HL-60 (cell line): ENCODE data around the genes SOX1 and ATP11A.

- RRBS: no CpG with 5 or more reads among the region's 13 CpGs
Measured at GRCh38 chr13:111258339-111259339, 61.8 kb upstream of the TEX29 start.

DNA sequence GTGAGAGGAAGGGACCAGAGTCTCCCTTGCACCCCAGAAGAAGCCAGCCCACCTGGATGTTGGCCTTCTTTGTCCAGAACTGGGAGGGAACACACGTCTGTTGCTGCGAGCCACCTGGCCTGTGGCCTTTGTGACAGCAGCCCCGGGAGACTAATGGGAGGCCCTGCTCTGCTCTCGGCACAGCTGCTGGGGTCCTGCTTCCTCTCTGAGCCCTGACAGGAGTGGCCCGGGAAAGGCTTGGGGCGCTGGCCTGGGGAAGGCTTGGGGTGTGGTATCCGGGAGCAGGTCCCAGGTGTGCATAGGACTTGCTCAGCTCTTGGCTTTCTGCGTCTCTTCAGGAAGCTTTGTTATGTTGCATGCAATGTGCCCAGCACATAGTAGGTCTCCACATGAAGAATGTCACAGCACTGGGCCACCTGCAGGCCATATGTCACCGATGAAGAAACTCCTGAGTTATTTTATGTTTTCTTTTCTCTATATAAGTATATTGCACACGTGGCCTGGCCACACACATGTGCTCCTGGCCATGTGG is 162.9 kb downstream of the TEX29 start:
- RRBS: 76% methylated on average over 5 of the region's 10 CpGs

DNA sequence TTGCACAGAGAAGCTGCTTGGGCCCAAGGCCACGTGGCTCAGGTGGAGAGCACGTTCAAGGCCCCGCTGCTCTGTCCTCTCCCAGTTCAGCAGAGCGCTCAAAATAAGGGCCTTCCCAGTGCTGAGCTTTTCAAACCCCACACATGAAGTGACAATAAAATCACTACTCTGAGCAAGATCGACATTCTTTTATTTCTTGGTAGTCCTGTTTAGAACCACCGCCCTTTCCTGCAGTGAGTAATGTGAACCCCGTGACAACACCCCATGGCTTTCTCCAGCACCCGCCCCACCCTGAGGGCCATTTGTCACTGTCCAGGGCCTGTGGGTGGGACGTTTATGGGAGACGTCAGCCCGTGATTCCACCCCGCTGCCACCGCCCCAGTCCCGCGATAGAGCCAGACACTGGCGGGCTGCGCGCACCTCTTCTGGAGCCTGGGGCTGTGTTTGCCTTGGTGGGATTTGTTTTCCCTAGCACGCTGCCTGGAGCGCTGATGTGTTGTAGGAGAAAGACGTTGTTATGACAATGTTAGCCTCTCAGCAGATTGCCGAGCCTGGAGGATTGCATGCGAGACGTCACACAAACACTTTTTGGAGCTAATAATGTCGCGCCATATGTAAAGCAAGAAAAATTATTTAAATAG is 263.6 kb downstream of the TEX29 start:
- RRBS: no CpG with 5 or more reads among the region's 26 CpGs

DNA sequence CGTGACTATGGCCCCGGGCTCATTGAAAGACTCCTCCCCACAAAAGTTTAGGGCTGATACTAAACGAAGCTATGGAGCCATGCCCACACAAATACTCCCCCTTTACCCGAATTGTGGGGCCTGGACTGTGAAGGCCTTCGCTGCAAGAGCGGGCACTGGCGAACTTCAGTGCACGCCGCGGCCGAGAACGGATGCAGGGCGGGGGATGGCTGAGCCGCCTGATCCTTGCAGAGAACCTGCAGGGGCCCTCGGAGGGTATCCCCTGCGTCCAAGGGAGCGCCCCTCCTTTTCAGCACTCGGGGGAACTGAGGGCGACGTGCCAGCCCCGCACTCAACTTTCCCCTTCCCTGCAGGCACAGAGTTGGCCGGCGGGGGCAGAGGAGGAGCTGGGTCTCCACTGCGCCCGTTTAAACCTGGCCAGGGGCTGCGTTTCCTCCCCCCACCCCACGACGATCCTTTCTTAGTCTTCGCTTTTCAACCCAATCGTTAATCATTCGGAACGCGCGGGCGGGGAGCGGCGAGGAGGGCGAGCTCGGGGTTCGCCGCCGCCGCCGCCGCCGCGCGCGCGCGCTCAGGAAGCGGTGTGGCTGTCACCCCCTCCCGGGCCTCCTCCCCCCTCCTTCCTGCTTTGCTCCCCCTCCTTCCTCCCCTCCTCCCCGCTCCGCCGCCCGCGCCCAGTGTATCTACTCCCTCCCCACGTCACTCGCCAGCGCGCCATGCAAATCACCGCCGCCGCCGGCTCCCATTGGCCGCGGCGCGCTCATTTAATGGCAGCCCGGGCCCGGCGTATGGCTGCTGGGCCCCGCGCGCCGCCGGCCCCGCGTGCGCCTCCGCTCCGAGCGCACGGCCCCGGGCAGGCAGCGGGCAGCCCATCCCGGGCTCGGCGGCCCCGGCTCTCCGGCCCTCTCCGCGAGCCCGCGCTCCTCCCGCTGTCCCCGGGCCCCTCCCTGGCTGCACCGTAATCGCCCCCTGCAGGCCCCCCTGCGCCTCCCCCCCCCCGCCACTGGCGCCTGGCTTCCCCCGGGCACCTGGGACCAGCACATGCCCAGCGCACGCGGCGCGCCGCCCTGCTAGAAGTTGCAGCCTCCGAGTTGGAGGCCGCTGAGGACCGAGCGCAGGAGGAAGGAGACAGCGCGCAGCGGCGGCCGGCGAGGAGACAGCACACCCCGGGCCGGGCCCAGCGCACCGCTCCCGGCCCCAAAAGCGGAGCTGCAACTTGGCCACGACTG is at the start of gene SOX1:
TSS of gene SOX1 (plus strand) at position 1,037 of the 1,229 bp plus-strand sequence.
- RRBS: 40% methylated on average over 26 of the region's 127 CpGs

DNA sequence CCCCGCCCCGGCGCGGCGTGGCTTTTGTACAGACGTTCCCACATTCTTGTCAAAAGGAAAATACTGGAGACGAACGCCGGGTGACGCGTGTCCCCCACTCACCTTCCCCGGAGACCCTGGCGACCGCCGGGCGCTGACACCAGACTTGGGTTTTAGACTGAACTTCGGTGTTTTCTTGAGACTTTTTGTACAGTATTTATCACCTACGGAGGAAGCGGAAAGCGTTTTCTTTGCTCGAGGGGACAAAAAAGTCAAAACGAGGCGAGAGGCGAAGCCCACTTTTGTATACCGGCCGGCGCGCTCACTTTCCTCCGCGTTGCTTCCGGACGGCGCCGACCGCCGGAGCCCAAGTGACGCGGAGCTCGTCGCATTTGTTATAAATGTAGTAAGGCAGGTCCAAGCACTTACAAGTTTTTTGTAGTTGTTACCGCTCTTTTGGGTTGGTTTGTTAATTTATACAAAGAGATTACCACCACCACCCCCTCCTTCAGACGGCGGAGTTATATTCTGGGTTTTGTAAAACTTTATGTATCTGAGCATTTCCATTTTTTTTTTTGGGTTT is 2.0 kb downstream of the SOX1 start:
- RRBS: 61% methylated on average over 8 of the region's 43 CpGs

- RRBS: no CpG with 5 or more reads among the region's 27 CpGs
Measured at GRCh38 chr13:112212951-112214018, 146.3 kb downstream of the SOX1 start.

GRCh38 chr13:112564871-112565261 is 23.1 kb downstream of the TUBGCP3 start:
- RRBS: no CpG with 5 or more reads among the region's 2 CpGs

GRCh38 chr13:112689650-112690299 is at the start of gene ATP11A:
Gene ATP11A, plus strand, starts transcription at chr13:112690038.
- RRBS: 4% methylated on average over 50 of the region's 85 CpGs

DNA sequence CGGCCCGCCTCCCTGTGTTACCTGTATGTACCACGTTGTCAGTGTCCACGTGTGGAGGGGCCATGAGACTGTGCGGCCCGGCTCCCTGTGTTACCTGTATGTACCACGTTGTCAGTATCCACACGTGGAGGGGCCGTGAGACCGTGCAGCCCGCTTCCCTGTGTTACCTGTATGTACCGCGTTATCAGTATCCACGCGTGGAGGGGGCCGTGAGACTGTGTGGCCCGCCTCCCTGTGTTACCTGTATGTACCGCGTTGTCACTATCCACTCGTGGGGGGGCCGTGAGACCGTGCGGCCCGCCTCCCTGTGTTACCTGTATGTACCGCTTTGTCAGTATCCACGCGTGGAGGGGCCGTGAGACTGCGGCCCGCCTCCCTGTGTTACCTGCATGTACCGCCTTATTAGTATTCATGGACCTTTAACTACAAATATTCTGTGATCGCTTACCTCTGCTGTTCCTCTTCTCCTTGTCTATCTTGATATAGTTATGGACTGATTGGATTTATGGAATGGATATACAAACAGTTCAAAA is 38.6 kb downstream of the ATP11A start:
- RRBS: no CpG with 5 or more reads among the region's 32 CpGs

- RRBS: no CpG with 5 or more reads among the region's 46 CpGs
Measured at GRCh38 chr13:112728856-112729875, 39.3 kb downstream of the ATP11A start.

- RRBS: no CpG with 5 or more reads among the region's 14 CpGs
Measured at GRCh38 chr13:112743209-112744135, 53.6 kb downstream of the ATP11A start.

GRCh38 chr13:112770712-112771266 is 81.0 kb downstream of the ATP11A start:
- RRBS: no CpG with 5 or more reads among the region's 22 CpGs

DNA sequence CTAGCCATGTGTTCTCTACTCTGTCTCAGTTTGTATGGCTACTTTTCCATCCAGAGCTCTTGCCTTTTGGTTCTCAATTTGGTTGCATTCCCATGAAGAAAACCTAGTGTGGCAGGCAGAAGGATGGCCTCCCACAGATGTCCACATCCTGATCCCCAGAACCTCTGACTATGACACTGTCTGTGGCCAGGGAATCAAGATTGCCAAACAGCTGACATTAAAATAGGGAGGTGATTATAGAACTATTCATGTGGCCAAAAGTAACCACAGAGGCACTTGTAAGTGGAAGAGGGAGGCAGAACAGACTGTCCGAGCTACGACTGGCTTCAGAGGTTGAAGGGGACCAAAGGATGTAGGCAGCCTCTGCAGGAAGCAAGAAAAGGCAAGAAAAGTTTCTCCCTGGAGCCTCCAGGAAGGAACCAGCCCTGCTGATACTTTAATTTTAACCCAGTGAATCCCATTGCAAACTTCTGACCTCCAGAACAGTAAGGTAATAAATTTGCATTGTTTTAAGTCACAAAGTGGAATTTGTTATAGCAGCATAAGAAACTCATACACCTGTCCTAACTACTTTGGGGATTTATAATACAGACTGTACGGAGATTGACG is 106.4 kb downstream of the ATP11A start:
- RRBS: no CpG with 5 or more reads among the region's 4 CpGs

- RRBS: no CpG with 5 or more reads among the region's 13 CpGs
Measured at GRCh38 chr13:112812217-112812698, 122.4 kb downstream of the ATP11A start.

DNA sequence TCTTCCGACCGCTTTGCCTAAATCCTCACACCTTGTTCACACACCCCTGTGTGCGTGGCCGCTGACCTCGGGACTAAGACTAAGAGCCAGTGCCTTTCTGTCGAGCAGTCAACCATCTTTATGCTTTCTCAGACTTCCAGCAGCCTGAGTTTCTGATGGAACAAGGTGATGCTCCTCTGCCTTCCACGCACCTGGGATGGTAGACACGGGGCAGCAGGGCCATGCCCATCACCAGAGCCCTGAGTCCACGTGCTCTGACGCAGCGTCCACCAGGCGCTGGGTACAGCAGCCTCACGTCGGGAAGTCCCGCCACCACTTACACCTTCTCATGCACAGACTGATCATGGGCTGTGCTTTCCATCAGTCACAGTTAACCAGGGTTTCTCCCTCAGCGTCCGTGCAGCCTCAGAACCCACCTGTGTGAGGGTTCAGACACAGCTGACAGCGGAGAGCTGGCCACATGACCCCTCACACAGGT is 90.8 kb upstream of the MCF2L start:
- RRBS: no CpG with 5 or more reads among the region's 18 CpGs

GRCh38 chr13:112895012-112895461 is 74.0 kb upstream of the MCF2L start:
- RRBS: no CpG with 5 or more reads among the region's 19 CpGs

DNA sequence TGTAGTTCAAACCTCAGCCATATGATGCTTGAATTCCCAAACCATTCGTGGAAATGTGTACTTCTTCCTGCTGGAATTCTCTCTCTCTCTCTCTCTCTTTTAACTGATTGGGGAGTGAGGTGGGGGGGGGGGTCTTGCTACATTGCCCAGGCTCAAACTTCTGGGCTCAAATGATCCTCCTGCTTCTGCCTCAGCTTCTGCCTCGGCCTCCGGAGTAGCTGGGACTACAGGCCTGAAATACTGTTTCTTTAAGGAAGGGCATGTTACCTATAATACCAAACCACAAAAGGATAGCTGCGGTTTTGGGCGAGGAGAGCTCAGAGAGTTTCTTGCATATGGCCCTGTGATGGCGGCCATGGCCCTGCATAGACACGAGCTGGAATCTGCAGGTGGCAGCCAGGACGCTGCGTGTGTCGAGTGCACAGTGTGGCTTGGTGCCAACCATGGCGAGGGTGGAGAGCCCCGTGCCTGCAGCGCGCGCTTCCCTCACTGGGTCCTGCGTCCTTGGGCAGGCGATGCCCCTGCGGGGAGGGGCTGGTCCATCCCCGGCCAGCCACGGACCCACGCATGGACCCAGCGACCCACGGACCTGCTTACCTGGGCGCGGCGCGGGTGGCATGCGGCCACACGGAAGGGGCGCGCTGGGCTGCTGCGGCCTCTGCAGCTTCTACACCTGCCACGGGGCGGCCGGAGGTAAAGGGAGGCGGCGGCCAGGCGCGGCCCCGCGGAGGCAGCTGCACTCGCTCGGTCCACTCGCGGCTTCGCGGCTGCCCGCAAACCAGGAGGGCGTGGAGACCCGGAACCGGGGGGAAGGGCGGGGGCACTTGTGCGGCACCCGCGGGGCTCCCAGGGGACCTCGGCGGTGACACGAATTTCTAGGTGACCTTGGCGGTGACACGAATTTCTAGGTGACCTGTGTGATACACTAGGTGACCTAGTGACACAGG is 719 bp upstream of the MCF2L start:
- RRBS: 0% methylated on average over 9 of the region's 60 CpGs

- RRBS: no CpG with 5 or more reads among the region's 14 CpGs
Measured at GRCh38 chr13:112974874-112975300, 5.9 kb downstream of the MCF2L start.

- RRBS: 83% methylated on average over 4 of the region's 22 CpGs
Measured at GRCh38 chr13:112990575-112991614, 21.9 kb downstream of the MCF2L start.

DNA sequence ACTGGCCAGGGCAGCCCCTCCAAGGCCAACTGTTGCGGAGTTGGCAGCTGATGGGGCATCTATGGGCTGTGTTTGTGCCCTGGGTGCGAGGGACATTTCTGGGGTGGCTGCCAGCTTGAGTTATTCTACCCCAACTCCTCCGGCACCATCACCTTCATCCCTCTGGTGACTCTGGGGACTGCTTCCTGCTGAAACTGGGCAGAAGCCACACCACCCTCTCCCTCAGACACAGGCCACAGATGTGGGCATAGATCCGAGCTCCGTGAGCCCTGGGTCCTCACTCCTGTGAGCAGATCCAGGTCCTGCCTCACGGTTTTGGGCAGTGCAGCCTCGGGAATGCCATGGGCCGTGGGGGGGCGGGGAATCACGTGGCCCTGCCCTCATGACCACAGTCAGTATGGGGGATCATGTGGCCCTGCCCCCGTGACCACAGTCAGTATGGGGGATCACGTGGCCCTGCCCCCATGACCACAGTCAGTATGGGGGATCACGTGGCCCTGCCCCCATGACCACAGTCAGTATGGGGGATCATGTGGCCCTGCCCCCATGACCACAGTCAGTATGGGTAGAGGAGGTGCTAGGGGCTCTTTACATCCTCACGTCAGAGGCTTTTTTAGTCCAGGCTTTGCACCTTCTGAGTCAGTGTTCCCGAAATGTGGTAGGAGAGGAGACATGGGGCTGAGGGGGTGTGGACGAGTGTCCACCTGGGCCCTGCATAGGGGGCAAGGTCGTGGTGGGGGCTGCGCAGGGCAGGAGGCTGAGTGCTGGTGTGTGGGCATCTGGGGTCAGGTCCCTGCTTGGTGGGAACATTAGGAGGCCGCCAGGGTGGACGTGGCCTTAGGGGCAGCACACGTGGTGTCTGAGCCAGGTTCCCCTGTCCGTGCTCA is 64.3 kb upstream of the F7 start:
- RRBS: no CpG with 5 or more reads among the region's 22 CpGs